Epithelial cell of proximal tubule (primary cell): ENCODE measurements around the genes FBN1, CEP152, FGF7 and TRPM7.

- RAMPAGE, long total RNA, result no peak
- RRBS, result no CpG with 5 or more reads among the region's 2 CpGs
Observed at GRCh38 chr15:48177113-48177328, 1.1 kb downstream of the MYEF2 start.

GRCh38 chr15:48434269-48435070, 103.2 kb downstream of the DUT start:
- RAMPAGE, long total RNA, result no peak
- RRBS, result no CpG with 5 or more reads among the region's 9 CpGs

DNA sequence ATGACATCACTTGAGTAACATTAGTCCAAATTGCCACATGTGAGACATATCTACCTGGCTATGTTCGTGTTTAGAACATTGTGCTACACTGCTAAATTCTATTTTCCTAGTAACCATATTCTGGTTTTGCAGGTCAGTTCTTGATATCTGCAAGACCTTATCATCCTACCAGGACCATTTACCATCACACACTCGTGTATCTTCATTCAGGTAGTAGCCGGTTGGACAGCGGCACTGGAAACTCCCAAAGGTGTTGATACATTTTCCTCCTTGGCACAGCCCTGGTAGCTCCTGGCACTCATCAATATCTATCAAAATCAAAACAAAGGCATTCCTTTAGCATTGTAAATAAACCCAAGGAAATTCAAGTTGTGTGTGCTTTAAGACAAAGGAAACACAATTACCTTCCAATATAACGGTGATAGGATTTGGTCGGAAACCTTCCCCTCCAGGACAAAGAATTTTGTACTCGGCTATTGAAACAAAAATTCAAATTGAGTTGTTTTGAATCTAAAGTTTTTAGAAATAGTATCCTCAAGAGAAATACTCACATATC, 134.2 kb downstream of the DUT start:
- RAMPAGE, long total RNA, result no peak
- RRBS, result no CpG with 5 or more reads among the region's 7 CpGs

DNA sequence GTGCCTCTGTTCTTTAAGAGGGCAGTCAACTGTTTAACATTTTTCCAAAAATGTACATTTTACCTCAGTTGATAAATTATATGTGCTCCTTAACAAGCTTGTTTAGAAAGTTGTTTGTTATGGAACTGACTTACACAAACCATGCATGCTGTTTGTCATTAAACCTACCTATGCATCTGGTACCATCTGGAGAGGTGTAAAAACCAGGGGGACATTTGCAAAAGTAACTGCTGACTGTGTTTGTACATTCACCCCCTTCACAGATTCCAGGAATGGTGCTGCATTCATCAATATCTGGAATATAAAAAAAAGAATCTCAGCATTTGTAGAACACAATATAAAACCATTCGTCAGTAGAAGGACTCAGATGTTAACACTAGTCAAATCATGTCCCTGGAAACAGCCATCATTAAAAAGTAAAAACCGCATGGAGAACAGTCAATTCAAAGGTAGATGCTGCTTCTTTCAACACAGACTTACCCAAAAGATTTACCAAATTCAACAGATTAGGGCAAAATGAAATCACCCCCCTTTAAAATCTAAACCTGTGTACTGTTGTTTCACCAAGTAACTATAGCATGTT, 119.5 kb downstream of the FBN1 start:
- RAMPAGE, long total RNA, result no peak
- RRBS, result no CpG with 5 or more reads among the region's 2 CpGs

GRCh38 chr15:48603220-48603380, 42.4 kb downstream of the FBN1 start:
- RAMPAGE, long total RNA, result no peak
- RRBS, result no CpG with 5 or more reads among the region's 2 CpGs

- RAMPAGE, long total RNA, result no peak
- RRBS, result 3% methylated on average over 11 of the region's 67 CpGs
Observed at GRCh38 chr15:48645587-48646398, at the start of gene FBN1. Gene FBN1 (minus strand): TSS chr15:48645709.

DNA sequence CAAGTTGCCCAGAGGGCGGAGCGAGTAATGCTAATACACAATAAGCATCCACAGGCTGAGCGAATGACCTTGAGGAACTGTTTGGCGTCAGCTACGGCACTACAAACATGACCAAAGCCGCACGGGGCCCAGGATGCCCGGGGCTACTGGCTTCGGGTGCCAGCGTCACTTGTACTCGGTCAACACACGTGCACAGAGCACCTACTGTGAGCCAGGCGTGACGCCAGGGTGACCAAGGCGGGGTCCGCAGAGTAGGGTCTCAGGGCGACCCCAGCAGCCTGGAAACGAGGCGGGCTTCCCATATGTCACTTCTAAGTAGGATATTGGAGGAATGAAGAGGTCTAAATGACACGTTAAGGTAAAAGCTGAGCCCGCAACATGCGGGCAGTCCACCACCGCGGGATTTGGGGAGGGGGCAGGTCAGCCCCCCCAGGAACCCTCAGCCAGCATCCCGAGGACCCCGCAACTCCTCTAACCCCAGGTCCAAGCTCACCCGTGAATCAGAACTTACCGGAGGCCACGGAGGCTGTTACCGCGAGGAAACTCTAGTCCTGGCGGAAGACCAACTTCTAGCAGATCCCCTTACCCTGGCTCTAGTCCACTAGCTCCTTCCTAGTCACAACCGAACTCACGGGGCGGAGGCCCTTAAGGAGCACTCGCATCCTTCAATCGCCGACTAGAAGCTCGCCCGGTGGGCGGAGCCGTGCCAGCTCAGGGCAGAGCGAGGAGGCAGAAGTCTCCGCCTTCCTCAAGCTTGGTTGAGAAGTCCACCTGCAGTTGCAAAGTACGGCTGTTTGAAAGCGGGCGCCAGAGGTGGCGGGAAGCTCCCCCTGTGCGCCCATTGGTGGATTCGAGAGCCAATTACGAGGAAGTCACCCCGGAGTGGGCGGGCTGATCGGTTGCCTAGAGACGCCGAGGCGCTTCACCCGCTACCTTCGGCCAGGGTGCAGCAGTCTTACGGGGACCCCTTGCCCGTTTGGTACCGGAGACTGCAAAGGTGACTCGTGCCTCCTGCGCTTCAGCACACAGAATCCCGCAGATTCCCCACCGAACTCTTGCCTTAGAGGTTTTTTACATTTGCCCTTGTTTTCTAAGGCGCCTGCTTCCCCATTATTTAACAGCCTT, at the start of gene CEP152:
Gene CEP152 (minus strand): TSS at position 620 of the 1,125 bp plus-strand sequence.
- RAMPAGE, long total RNA, result no peak
- RRBS, result 2% methylated on average over 7 of the region's 67 CpGs

DNA sequence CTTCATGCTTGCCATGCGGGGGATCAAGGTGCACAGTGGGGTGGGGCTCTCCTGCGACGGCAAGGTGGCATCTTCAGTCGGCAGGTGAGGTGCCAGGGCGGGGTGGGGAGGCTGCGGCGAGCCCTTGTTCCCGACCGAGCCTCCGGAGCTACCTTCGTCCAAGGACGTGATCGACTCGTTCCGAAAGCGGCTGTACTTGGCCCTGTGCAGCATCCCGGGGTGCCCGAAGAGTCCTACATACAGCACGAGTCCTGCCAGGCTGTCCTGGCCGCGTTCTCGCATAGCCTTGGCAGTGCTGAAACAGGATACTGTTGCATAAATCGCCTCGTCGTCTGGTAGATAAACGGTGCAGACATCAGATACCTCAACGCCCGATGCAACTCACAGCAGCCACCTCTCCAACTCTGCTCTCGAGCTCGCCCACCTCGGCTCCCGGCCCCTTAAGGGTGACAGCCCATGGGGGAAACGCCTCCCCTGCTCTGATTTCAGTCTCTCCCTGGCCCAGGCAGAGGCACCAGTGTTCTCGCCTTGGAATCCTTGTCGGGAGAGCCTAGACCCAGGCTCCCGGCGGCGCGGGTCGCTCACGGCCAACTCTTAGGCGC, 884 bp downstream of the SHC4 start:
- RAMPAGE, long total RNA, result no peak
- RRBS, result 2% methylated on average over 15 of the region's 42 CpGs

GRCh38 chr15:48987010-48987675, 23.4 kb upstream of the SHC4 start:
- RAMPAGE, long total RNA, result no peak
- RRBS, result no CpG with 5 or more reads among the region's 3 CpGs

- RAMPAGE, long total RNA, result no peak
- RRBS, result no CpG with 5 or more reads among the region's 24 CpGs
Observed at GRCh38 chr15:49154607-49155264, 663 bp downstream of the COPS2 start.

- RAMPAGE, long total RNA, result no peak
- RRBS, result no CpG with 5 or more reads among the region's 1 CpG
Observed at GRCh38 chr15:49279799-49280200, 109.8 kb downstream of the GALK2 start.

GRCh38 chr15:49423024-49423668, at the start of gene FGF7:
Gene FGF7 (plus strand): TSS chr15:49423242.
- RAMPAGE, long total RNA, result no peak
- RRBS, result no CpG with 5 or more reads among the region's 4 CpGs

GRCh38 chr15:49619940-49620556, 570 bp downstream of the FAM227B start:
- RAMPAGE, long total RNA, result no peak
- RRBS, result no CpG with 5 or more reads among the region's 7 CpGs

DNA sequence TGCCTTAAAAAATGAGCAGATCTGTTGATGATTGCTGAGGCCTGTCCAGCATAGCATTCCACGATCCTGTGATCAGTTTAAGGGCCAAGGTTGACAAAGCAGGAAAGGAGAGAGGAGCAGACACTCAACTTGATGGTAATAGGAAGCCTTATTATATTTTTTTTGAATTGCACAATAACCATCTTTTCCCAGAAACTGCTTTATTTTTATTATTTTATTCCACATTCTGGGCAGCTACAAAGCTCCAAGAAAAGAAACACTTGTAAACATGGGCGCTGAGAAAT, 241.1 kb downstream of the ATP8B4 start:
- RAMPAGE, long total RNA, result no peak
- RRBS, result no CpG with 5 or more reads among the region's 2 CpGs

DNA sequence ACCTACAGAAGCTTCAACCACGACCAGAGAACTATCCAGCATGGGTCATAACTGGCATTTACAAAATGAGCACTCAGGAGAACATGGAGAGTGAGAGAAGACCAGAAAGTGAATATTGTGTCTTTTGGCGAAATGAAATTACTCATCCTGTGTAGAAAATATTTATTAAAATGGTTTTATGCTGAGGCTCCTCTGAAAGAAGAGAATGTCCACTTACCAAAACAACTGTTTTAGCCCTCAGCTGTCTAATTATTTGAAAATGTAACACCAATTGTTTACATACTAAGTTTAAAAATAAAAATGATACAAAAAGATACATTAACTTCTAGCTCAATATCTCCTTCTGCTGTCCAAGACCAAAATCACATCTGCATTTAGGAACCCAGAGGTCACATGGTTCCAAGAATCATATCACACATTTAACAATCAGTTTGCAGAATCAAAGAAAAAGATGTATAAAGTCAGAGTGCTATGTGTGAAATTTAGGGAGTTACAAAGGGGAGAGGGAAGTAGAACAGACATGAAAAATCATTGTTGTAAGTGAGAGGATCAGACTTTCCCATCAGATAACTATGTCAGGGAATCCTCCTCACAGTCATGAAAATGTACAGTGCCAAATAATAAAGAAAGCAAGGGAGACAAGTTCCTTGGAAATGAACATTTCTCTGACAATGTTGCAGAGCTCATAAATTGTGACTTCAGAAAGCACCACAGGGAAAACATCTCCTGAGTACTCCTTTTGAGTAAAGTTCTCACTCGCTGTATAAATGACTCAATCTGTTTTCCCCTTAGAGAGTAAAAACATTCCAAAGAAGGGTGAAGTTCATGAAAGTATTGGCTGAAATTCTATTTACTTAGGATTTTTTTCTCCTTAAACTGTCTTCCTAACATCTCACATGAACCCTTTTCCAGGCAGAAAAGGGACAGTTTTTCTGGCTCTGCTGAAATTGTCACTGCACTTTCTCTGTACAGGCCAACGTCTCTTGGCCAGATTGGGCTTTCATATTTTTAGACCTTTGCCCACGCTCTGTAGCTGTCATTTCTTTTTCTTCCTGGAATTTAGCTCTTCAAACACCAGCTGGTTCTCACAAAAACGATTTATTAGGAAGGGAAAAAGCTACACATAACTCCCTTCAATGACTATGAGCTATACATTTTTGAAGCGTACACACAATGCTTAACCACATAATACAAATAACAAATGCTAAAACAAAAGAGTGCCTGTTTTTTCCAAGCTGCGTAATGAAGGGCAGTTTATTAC, 216.5 kb downstream of the ATP8B4 start:
- RAMPAGE, long total RNA, result no peak
- RRBS, result no CpG with 5 or more reads among the region's 8 CpGs

- RAMPAGE, long total RNA, result no peak
- RRBS, result no CpG with 5 or more reads among the region's 3 CpGs
Observed at GRCh38 chr15:50066322-50066637, 52.8 kb downstream of the ATP8B4 start.

- RAMPAGE, long total RNA, result no peak
- RRBS, result no CpG with 5 or more reads among the region's 4 CpGs
Observed at GRCh38 chr15:50112089-50112726, 6.8 kb downstream of the ATP8B4 start.

DNA sequence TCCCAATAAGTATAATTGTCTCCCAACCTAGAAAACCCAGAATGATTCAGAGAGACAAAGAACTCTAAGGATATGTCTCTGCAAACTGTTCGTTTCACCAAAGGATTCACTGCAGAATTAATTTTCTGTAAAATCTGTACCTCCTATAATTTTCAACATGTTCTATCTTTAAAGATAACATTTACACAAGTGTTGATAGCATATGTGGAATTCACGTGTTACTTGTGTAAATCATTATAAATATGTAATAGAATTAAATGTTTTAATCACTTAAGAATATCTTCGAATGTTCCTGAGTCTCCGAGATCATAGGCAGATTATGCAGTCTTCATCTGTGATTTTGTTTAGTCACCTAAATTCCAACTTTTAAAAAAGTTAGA, 2.1 kb downstream of the GABPB1 start:
- RAMPAGE, long total RNA, result no peak
- RRBS, result no CpG with 5 or more reads among the region's 4 CpGs

DNA sequence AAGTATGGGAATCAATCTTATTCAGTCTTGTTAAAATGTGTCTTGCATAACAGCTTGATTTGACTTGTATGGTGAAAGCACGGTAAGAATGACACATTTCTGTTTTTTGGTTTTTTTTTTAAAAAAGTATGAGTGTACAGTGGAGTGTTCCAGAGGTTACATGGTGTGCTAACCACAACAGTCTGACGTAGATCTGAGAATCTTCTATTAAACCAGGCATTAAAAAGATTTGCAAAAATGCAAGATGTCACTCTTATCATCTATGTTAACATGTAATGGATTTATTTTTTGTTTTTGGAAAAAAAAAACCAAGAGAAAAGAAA, 1.8 kb downstream of the GABPB1 start:
- RAMPAGE, long total RNA, result no peak
- RRBS, result no CpG with 5 or more reads among the region's 2 CpGs

- RAMPAGE, long total RNA, result no peak
- RRBS, result 1% methylated on average over 23 of the region's 81 CpGs
Observed at GRCh38 chr15:50686470-50687503, at the start of gene TRPM7. Gene TRPM7 (minus strand): TSS chr15:50686797.